Measurements from ENCODE around the gene CHRNA4.

- PRO-cap: no peak
- RRBS: no CpG with 5 or more reads among the region's 21 CpGs
Observed at GRCh38 chr20:62955443-62956299, 3.2 kb downstream of the SLC17A9 start.

- PRO-cap: no peak
- RRBS: no CpG with 5 or more reads among the region's 22 CpGs
Observed at GRCh38 chr20:63195567-63196766, 20.0 kb downstream of the YTHDF1 start.

- PRO-cap: no peak
- RRBS: 75% methylated on average over 4 of the region's 16 CpGs
Observed at GRCh38 chr20:63289971-63290567, 2.9 kb upstream of the COL20A1 start.

- PRO-cap: no peak
- RRBS: no CpG with 5 or more reads among the region's 11 CpGs
Observed at GRCh38 chr20:63335753-63336203, 25.4 kb downstream of the CHRNA4 start.

DNA sequence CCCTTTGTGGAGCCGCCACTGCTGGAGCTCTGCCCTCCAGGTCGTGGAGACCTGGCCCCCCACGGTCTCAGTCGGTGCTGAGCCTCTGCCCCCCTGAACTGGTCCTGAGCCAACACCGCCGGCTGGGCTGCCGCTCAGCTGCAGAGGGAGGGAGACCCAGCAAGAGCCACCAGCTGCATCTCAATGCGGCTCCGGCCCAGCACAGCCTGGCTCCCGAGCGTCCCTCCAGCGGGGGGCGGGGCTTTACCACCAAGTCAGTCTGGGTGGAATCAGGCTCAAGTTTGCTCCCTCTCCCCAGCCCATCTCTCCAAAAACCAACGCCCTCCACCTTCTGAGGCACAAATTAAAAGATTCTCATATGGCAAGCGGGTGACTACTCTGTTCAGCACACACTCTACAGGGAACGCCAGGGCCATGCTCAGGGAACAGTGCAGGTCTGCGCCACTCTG lies 8.8 kb downstream of the CHRNA4 start:
- PRO-cap: no peak
- RRBS: 71% methylated on average over 4 of the region's 17 CpGs

GRCh38 chr20:63361219-63361766 lies at the start of gene CHRNA4:
TSS of gene CHRNA4 (minus strand) at chr20:63361349.
- PRO-cap: no peak
- RRBS: 66% methylated on average over 24 of the region's 50 CpGs

DNA sequence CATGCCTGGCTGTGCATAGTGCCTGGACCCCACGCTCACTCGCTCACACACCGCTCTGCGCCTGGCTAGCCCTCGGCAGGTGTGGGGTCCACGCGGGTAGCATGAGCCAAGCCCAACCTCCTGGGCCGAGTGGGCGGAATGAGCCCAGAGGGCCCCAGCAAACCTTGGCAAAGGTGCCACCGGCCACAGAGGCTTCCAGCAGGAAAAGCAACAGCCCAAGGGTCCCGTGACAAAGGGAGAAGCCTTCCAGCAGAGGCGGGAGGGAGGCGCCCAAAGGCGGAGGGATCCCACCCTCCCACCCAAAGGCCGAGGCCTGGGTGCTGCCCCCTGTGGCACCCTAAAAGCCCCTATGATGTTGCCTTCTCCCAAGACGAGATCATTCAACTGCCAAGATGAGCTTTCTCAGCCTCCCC lies 19.5 kb upstream of the CHRNA4 start:
- PRO-cap: no peak
- RRBS: no CpG with 5 or more reads among the region's 16 CpGs

DNA sequence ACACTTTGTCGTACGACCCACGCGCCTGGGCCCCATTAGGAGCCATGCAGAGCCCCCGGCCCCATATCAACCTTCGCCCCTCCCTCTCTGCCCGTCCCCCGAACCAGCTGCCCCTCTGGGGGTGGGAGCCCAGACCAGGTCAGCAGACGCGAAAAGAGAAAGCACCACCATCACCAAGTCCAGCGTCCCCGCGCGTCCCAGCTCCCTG lies 44.5 kb downstream of the KCNQ2 start:
- PRO-cap: no peak
- RRBS: no CpG with 5 or more reads among the region's 14 CpGs

DNA sequence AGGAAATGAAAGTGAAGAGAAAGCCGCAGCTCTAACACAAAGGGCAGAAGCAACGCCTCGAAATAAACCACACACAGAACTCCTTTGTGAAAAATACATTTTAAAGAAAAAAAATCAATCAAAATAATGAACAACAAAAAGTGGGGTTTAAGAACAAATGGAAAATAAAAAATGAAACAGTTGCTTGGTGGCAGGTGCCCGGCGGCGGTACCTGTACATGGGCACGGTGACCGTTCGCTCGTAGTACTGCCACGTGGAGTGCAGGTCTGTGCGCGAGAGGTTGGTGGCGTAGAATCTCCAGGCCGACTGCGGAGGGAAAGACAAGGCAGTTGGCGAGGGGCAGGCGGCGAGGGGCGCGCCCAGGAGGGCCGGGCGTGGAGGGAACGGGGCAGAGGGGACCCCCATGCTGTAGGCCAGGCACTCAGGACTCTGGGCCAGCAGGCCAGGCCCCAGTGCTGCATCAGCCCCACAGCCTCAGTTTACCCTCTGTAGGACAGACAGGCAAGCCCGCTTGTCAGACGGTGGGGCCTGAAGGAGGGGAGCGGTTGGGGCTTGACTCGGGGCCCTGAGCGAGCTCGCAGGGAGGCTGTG lies 38.8 kb downstream of the KCNQ2 start:
- PRO-cap: no peak
- RRBS: no CpG with 5 or more reads among the region's 30 CpGs

DNA sequence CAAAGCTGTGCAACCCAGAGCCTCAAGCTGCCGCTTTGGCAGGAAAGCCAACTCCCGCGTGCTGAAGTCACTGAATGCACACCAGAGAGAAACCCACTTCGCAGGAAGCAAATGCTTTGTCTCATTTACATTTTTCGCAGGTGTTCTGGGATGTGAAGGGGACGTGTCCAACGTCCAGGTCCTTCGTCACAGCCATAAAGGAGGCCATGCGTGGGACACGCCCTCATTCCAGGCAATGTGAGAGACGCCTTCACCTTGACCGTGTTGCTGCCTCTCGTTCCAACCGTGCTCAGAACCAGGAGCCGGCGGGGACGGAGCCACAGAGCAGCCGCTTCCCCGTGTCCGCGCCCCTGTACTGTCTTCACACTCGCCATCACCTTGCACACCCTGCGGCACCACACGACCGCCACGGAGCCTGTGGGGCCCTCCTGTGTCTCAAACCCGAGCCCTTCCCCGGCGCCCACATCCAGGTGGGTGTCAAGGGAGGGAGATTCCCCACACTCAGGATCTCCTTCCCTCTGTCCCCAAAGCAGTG lies 24.3 kb downstream of the KCNQ2 start:
- PRO-cap: no peak
- RRBS: 92% methylated on average over 2 of the region's 29 CpGs

DNA sequence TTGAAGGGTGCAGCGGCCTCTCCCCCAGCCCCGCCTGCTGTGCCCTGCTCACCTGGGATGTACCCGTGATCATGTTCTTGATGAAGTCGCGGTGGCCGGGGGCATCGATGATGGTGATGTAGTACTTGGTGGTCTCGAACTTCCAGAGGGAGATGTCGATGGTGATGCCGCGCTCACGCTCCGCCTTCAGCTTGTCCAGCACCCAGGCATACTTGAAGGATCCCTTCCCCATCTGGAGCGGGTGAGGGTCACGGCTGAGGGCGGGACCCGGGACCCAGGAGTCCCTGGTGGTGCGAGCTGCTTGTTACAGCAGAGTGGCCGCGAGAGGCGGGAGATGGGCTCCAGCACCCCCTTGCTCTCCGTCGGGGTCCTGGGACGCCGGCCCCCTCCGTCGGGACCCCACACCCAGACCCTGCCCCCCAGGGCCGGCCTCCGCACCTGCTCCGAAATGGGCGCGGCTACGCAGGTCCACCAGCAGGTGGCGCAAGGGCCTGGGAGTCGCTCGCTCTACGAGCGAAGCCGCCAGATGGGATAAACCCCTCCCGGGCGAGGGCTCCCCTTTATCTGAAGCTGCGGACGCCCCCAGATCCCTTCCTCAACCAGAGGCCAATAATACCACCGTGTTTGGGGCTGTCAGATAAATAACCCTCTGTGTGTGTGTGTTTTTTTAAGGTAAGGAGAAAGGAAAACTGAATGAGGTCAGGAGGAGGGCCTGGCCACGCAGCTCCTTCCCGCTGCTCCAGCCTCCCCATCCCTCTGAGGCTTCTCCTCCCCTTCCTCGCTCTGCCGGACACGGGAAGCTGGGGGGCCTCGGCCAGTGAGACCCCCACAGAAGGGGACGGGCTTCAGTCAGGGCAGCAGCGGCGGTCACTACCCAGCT lies 2.8 kb downstream of the EEF1A2 start:
- PRO-cap: no peak
- RRBS: under 1% methylated on average over 4 of the region's 53 CpGs

- PRO-cap: no peak
- RRBS: 66% methylated on average over 4 of the region's 27 CpGs
Observed at GRCh38 chr20:63552329-63553554, 1.2 kb upstream of the FNDC11 start.

- PRO-cap: no peak
- RRBS: 93% methylated on average over 10 of the region's 68 CpGs
Observed at GRCh38 chr20:63563195-63564130, 9.5 kb downstream of the FNDC11 start.

GRCh38 chr20:63567777-63568331 lies 6.2 kb downstream of the HELZ2 start:
- PRO-cap: no peak
- RRBS: 90% methylated on average over 5 of the region's 16 CpGs

GRCh38 chr20:63579957-63580300 lies 5.9 kb upstream of the HELZ2 start:
- PRO-cap: no peak
- RRBS: no CpG with 5 or more reads among the region's 3 CpGs

DNA sequence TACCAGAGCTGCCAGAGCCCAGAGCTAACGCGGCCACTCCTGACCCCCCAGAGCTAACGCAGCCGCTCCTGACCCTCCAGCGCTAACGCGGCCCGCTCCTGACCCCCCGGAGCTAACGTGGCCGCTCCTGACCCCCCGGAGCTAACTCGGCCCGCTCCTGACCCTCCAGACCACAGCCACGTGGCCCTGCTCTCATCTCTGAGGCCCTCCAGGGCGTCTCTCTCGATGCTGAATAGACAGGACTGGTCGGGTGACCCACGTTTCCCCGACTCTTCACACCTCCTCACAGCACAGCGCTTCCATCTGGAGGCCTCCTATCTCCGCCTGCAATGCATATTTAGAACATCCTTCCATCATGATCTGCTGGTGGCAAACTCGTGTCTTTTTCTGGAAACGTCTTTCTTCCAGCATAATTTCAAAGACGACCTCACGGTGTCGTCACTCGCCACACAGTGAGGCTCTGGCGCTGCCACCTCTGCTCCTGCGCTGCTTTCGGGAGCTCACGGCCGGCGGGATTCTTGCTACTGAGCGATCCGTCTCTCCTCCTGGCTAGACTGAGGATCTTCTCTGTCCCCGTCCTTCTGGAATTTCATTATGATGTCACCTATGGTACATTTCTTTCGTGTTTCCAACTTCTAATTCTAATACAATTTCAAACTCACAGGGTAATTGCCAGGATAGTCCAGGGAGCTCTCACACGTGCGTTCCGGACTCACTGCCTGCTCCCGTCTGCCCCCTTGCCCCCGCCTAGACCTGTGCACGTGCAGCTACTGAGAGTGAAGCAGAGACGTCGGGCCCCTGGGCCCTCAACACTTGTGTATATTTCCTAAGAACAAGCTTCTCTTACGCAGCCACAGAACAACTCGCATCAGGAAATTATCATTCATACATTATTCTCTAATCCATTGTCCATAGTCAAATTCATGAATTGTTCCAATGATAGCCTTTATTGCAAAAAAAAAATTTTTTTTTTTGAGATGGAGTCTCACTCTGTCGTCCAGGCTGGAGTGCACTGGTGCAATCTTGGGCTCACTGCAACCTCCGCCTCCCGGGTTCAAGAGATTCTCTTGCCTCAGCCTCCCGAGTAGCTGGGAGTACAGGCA lies 25.4 kb upstream of the HELZ2 start:
- PRO-cap: no peak
- RRBS: no CpG with 5 or more reads among the region's 52 CpGs

- PRO-cap: no peak
- RRBS: 48% methylated on average over 16 of the region's 60 CpGs
Observed at GRCh38 chr20:63686298-63687397, 9.8 kb upstream of the TNFRSF6B start.

DNA sequence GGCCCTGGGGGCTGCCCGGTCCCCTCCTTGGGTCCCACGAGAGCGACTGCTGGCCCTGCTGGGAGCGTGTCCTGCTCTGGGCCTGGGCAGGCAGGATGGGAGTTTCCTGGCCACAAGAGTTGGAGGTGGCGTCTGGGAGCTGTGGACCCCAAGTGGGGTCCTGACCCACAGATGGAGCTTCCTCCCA lies 7.3 kb upstream of the TNFRSF6B start:
- PRO-cap: no peak
- RRBS: 100% methylated on average over 1 of the region's 5 CpGs

DNA sequence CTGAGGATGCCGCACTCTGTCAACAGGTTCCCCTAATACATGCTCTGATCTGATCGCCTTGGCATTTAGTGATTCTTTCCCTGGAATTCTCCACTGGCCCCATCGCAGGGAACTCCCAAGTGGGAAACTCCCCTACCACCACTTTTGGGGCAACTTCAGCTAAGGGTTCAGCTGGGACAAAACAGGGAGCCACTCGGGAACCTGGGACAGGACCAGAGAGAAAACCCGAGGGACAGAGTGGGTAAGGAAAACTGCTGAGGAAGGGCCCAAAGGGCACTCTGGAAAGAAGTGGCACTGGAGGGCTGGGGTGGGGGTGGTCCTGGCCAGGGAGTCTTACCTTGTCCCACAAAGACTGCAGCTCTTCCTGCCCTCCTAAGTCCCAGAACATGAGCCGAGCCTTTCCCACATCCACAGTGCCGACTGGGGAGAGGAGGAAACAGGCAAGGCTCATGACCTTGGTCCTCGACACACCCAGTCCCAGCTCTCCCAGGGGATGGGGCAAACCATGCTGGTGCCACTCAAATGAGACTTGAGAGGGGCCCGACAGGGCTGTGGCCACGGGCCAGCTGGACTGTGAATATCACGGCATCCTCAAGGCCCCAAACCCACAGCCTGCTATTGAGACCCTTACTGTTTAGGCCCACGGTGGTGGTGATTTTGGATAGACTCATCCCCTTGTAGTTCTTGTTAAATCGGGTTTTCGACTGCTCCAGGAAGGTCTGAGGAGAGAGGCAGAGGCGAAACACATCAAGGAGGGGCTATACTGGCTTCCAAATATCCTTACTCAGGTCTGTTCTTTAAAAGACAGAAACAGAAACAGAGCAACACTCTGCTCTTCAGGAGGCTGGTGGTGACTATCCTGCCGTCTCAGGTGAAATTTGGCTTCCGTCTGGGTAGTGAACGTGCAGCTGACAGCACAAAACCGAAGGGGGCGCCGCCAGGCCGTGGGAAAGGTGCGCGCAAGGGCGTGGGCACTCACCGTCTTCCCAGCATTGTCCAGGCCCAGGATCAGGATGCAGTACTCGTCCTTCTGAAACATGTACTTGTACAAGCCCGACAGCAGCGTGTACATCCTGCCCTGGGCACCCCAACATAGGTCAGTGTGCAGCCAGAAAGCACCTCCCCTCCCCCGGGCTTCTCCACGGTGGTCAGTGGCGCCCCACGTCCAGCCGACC lies 1.4 kb downstream of the ARFRP1 start:
- PRO-cap: no peak
- RRBS: no CpG with 5 or more reads among the region's 34 CpGs

- PRO-cap: no peak
- RRBS: no CpG with 5 or more reads among the region's 21 CpGs
Observed at GRCh38 chr20:63876578-63877104, 11.6 kb downstream of the TPD52L2 start.